PFSK-1 (cell line): Measurements from ENCODE around the gene CCDC7.

DNA sequence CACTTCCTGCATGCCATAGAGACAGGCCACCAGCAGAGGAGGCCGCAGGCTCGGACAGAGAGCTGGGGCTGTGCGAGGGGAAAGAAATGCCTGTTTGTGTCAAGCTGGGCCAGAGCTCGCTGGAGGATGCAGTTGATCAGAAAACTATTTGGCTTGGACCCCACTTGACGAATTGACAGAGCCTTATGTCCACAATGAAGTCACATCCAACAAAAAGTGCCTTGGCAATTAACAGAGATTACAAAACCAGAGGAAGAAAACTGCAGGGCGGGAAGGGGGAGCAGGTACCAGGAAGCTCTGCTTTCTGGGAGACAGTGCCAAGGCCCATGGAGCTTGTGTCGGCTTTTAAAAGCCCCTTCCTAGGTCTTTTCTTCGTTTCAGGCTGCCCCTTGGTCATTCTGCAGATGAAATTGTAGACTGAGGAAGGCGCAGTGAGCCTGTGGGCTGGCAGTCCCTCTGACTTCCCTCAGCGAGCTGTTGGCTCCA, 122.5 kb upstream of the LYZL2 start:
- RRBS: no CpG with 5 or more reads among the region's 10 CpGs

DNA sequence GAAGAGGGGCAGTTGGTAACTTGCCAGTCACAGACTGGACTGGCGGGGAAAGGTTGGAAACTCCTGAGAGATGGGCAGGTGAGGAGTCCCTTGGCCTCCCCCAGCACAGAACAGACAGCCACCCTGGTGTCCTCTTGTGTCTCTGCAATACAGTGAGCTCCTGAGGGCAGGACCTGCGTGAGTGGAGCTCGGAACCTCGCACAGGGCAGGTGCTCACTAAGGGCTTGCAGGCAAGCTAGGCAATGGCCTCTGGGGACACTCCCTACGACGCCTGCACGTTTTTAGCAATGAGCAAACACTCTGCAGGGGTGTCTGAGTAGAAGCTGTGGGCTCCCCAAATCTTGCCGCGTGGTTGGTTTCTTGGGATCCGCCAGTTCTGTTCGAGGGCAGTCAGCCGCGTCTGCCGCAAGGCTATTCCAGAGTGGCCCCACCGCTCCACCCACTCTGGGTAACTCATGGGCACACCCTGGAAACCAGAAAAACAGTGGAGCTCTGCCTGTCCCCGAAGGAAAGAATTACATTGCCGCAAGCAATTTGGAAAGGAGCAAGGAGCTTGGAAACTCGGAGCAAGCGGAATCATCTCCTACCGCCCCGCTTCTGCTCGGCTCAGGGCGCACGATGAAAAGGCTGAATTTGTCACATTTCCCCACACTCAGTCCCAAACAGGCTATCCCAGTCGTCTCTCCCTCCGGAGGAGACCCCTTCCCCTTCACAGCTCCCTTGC, 189.3 kb upstream of the LYZL2 start:
- RRBS: no CpG with 5 or more reads among the region's 26 CpGs

- RRBS: no CpG with 5 or more reads among the region's 2 CpGs
These were observed 42.5 kb downstream of the ZNF438 start for GRCh38 chr10:30989082-30989640.

- RRBS: no CpG with 5 or more reads among the region's 3 CpGs
These were observed 32.2 kb downstream of the ZNF438 start for GRCh38 chr10:30999334-30999923.

DNA sequence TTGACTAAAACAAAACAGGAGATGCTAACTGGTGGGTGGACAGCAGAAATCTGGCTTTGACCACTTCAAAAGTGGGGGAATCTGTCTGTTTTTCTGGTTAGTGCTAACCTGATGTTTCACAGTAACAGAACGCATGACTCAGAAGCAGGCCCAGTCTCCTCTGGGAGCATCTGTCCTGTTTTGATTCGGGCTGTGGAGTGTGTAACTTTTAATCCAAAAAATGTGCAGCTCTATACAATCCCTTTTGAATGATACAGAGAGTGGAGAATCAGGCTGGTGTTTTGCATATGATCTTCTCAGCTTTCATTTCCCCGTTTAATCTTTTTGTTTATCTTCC, 32.7 kb upstream of the ZNF438 start:
- RRBS: no CpG with 5 or more reads among the region's 3 CpGs

- RRBS: no CpG with 5 or more reads among the region's 8 CpGs
These were observed 39.7 kb upstream of the ZNF438 start for GRCh38 chr10:31071039-31072163.

- RRBS: no CpG with 5 or more reads among the region's 5 CpGs
These were observed 226.9 kb downstream of the ARHGAP12 start for GRCh38 chr10:31701669-31702153.

DNA sequence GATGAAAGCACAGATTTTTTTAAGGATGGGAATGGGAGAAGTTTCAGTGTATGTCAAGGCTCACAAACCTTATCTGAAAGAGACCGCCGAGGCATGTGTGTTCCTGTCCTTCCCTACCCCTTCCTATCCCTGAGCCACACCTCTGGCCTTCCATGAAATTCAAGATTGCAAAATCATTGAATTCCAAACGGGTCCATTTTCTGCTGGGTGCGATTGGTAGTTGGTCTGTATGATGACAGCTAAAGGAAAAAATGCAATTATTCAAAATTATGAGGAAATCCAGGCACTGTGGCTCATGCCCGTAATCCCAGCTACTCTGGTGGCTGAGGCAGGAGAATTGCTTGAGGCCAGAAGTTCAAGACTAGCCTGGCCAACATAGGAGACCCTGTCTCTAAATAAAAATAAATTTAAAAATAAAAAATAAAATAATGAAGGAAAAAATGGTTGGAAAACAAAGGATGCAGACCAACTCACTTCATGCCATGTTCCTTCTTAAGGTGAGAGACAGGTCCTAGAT, 170.1 kb downstream of the ARHGAP12 start:
- RRBS: no CpG with 5 or more reads among the region's 5 CpGs

GRCh38 chr10:31891472-31892248, 37.0 kb downstream of the ARHGAP12 start:
- RRBS: no CpG with 5 or more reads among the region's 18 CpGs

- RRBS: under 1% methylated on average over 7 of the region's 25 CpGs
These were observed 952 bp downstream of the ARHGAP12 start for GRCh38 chr10:31927620-31928138.

- RRBS: no CpG with 5 or more reads among the region's 8 CpGs
These were observed 50.9 kb downstream of the KIF5B start for GRCh38 chr10:32005295-32005699.

DNA sequence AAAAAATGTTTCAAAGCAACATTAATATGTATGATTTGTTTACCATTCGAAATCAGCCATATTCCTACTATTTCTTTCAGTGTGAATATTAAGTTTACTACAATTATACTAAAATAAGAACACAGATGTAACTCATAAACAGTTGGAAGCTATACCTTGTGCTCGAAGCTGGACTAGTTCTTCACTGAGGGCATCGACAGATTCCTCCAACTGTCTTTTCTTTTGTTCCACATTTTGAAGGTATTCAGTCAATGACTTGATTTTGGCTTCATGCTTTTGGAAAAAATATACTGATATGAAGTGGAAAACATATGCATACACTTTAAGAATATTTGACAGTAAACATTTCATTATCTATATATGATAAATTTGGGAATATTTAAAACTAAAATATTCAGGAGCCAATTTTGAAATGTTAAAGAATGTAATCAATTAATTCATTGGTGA, 34.2 kb downstream of the KIF5B start:
- RRBS: no CpG with 5 or more reads among the region's 3 CpGs

DNA sequence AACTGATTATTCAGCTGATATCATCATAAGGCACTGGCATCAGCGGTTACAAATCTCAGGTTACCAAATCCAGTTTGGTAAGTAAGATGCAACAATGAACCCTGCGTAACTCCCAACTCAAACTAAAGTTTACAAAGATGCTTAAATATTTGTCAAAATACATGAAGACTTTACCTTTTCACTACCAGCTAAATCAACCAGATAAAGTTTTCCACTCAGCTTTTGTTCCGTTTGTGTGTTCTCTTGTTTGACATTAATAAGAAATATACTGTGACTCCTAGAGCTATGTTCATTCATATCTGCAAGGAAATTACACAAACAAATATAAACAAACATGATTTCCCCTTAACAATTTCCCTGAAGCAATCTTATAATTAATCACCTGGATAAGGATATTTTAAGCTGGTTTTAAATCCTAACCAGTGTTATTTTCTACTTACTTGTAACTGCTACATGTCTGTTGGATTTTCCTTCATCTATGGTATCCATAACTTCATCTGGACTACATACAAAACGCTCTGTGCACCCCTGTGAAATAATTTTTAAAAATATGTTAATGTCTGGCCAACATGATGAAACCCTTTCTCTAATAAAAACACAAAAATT, 19.0 kb downstream of the KIF5B start:
- RRBS: no CpG with 5 or more reads among the region's 4 CpGs

GRCh38 chr10:32056670-32057034, 427 bp upstream of the KIF5B start:
- RRBS: no CpG with 5 or more reads among the region's 6 CpGs

GRCh38 chr10:32317599-32318108, 29.3 kb downstream of the EPC1 start:
- RRBS: no CpG with 5 or more reads among the region's 2 CpGs

- RRBS: under 1% methylated on average over 21 of the region's 58 CpGs
These were observed at the start of gene CCDC7 for GRCh38 chr10:32445484-32446575. CCDC7 (plus strand) TSS chr10:32446140.

DNA sequence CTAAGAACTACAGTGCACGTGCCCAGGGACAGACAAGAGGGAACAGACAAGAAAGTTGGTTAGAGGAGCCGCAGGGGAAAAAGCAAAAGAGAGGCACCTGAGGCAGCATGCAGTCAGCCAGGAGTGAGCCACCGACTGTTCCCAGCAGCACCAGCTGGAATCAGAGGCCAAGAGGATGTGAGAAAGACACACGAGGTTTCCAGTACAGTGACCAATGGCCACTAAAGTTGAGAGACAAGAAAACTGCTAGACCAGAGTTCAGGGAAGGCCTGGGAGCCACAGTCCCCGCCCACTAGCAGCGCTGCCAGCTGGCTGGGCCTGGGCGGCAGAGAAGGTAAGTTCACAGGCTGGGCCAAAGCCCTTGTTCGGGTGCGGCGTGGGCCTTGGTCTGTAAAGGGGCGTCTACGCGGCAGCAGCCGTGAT, 14.0 kb downstream of the ITGB1 start:
- RRBS: no CpG with 5 or more reads among the region's 14 CpGs

DNA sequence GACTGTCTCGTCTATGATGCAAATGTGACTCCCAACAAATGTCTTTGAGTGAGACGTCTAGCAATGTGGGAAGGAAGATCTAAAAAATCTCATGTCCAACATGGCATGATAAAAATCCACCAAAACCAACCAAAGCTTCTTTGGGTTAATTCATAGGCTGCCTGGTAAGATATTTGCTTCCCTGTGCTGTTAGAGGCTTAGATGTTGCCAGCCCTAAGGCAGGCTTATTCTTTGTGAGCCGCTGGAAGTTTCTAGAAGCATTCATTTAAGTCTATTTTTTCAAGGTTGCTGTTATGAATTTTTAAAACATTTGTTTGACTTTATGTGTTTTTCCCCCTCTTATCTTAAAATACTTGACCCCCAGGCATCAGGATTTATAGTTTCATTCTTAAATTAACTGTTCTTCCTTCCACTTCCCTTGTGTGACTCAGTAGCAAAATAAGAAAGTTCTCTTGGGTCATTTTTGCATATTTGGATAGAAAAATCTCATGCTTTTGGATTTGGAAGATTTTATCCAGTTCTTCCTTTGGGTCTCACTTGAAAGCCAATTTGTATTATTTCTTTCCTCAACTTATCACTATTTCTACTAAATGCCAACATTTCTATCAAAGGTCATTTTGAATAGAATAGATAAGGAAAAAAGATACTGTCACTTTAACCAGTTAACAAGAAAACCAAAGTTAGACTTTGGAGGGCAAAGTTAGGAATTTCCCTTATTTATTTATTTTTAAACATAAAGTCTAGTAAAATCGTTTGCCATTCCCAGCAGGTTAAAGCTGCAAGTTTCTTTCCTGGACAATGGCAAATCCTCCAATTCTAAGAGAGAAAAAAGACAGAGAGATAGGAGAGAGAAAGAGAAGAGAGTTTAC, 156.1 kb downstream of the NRP1 start:
- RRBS: no CpG with 5 or more reads among the region's 4 CpGs

- RRBS: no CpG with 5 or more reads among the region's 1 CpG
These were observed 100.7 kb downstream of the NRP1 start for GRCh38 chr10:33233799-33234122.

- RRBS: no CpG with 5 or more reads among the region's 6 CpGs
These were observed 906 bp downstream of the NRP1 start for GRCh38 chr10:33333463-33334058.